Glomerular endothelial cell (primary cell): ENCODE measurements around the gene ALPL.

- RAMPAGE, long total RNA: no peak
Observed at GRCh38 chr1:21284304-21285412, 5.6 kb downstream of the ECE1 start.

- RAMPAGE, long total RNA: no peak
Observed at GRCh38 chr1:21292657-21292983, 2.4 kb upstream of the ECE1 start.

DNA sequence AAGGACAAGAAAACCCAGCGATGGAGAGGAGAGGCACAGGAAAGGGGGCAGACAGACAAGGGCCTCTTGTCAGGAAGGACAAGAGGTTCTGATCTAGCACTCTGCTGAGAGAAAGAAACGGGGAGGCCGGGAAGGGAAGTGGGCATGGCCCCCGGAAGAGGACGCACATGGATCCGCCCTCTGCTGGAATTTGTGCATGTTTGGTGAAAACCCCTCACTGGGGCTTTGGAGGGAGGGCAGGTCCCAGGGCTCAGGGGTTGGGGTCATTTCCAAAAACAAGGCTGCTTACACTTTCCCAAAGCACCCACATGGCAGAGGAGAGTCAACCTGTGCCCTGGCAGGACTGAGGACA, 32.4 kb upstream of the ECE1 start:
- RAMPAGE, long total RNA: no peak

DNA sequence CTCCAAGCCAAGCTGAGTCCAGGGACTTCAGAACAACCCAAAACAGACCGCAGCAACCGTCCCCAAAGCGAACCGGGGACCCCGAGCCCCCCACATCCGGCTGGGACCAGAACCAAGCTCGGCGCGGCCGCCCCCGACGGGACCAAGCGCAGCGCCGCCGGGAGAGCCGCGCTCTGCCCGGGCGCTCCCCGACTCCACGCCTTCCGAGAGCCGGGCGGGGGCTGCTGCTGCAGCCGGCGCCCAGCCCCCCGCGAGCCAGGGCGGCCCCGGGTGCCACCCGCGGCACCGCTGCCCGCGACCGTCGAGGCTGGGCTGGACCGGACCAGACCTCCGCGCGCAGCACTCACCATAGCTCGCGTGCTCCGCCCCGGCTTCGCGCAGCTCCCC, 54.8 kb upstream of the ECE1 start:
- RAMPAGE, long total RNA: no peak

- RAMPAGE, long total RNA: no peak
Observed at GRCh38 chr1:21397642-21398183, 42.2 kb upstream of the NBPF3 start.

- RAMPAGE, long total RNA: start-site peak on the plus strand at chr1:21509378-21509428, 9 and 6 reads in 2 replicates
Observed at GRCh38 chr1:21509335-21510138, at the start of gene ALPL. ALPL (plus strand) TSS chr1:21509423.

GRCh38 chr1:21541287-21541869, 32.2 kb downstream of the ALPL start:
- RAMPAGE, long total RNA: no peak

GRCh38 chr1:21547720-21548222, 38.5 kb downstream of the ALPL start:
- RAMPAGE, long total RNA: no peak

DNA sequence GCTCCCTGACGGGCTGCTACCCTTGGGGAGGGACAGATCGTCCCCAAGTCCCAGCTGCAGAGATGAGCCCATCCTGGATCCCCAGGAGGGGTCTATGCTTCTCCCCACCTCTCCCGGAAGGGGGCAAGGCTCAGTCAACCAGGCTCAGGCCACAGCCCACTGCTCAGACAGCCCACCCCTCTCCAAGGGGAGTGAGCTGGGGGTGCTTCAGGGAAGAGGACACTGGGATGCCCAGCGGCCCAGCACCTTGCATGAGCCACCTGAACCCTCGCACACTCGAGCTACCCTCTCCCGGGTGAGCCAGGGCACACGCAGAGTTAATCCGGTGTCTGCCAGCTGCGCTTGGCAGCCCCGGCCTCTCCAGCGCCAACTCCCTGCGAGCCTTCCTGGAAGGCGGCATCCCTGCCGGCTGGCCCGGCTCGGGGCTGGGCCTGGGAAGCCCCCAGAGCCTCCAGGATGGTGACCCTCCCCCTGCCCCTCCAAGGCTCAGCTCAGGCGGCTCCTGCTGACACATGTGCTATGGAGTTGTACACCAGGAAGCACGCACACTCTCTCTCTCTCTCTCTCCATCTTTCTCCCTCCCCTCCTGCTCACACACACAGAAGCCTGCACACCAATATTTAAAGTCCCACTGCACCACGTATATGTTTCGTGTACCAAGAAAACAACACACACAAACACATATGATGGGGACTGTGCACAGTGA, 48.7 kb downstream of the RAP1GAP start:
- RAMPAGE, long total RNA: no peak

DNA sequence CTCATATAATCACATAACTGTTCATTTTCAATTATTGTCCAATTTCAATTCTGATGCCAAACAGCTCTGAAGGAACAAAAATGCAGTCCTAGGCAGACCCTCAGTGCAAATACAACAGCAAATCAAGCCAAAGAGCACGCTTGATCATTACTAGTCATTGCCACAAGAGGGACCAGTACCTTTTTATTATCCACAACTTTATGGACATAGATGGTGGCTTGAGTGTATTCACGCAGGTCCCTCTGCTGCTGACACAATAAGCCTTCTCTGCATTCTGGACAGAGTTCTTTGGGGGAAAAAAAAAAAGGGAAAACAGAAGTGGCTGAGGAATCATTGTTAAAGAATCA, 34.1 kb upstream of the RAP1GAP start:
- RAMPAGE, long total RNA: no peak

GRCh38 chr1:21728311-21728830, 54.6 kb downstream of the USP48 start:
- RAMPAGE, long total RNA: no peak

GRCh38 chr1:21736265-21736637, 46.7 kb downstream of the USP48 start:
- RAMPAGE, long total RNA: no peak

- RAMPAGE, long total RNA: no peak
Observed at GRCh38 chr1:21764527-21765593, 18.1 kb downstream of the USP48 start.

DNA sequence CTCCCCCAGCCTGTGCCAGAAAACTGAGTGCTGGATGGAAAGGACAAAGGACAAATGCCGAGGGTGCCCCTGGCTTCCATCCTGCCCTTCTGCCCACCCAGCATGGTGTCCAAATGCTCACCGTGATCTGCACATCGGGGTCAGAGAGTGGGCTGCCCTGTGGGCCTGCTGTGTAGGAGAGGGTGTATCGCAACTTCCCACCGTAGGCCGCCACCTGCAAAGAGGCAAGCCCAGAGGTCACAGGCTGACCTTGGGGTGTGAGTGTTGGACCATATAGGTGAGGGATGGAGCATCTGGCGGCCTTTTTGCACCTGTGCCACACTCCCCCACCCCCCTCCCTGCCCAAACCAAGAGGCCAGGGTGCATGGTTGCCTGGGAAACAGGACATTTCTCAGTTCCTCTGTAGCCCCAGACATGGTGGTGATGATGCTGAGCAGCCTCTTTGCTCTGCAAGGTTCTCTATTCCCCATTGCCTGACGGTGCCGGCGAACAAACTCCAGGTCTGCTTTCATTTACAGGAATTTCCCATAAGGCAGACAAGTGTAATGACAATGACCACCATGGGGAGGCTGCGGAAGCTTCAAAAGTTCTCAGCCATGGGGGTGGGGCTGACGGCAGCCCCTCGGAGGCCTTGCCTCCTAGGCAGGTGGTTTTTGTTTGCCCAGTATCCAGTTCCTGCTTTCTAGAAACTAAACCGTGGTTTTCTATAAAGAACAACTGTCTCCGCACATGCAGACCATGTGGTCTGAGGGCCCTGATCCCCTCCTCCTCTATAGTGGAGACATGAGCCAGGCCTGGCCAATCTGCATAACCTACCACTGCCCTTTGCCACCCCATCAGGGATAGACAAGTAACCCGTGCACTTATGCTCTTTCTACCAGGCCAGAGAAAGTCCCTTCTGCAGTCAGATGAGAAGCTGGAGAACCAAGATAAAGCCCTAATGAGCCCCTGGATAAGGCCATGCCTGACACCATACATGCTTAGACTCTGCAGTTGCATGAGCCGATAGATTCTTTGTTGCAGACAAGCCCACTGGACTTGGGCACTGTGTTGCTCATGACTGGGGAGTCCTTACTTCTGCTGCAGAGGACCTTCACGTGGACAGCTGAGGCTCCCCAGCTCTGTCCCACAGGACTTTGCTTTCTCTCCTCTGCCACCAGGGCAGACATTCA, 53.9 kb downstream of the LDLRAD2 start:
- RAMPAGE, long total RNA: no peak

DNA sequence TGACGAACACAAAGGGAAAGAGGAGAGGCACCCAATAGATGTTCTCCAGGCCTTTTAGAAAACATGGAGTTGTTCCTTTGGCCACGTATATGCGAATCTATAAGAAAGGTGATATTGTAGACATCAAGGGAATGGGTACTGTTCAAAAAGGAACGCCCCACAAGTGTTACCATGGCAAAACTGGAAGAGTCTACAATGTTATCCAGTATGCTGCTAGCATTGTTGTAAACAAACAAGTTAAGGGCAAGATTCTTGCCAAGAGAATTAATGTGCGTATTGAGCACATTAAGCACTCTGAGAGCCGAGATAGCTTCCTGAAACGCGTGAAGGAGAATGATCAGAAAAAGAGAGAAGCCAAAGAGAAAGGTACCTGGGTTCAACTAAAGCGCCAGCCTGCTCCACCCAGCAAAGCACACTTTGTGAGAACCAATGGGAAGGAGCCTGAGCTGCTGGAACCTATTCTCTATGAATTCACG, 29.0 kb downstream of the HSPG2 start:
- RAMPAGE, long total RNA: no peak

DNA sequence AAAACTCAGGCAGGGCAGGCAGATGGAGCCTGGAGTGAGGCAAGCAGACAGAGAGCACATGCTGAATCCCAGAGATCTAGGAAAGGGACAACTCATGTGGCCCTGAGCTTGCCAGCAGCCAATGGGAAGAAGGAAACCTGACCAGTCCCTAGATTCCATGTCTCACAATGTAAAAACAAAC, 27.9 kb downstream of the HSPG2 start:
- RAMPAGE, long total RNA: no peak

- RAMPAGE, long total RNA: no peak
Observed at GRCh38 chr1:21927223-21928363, 9.5 kb downstream of the HSPG2 start.

DNA sequence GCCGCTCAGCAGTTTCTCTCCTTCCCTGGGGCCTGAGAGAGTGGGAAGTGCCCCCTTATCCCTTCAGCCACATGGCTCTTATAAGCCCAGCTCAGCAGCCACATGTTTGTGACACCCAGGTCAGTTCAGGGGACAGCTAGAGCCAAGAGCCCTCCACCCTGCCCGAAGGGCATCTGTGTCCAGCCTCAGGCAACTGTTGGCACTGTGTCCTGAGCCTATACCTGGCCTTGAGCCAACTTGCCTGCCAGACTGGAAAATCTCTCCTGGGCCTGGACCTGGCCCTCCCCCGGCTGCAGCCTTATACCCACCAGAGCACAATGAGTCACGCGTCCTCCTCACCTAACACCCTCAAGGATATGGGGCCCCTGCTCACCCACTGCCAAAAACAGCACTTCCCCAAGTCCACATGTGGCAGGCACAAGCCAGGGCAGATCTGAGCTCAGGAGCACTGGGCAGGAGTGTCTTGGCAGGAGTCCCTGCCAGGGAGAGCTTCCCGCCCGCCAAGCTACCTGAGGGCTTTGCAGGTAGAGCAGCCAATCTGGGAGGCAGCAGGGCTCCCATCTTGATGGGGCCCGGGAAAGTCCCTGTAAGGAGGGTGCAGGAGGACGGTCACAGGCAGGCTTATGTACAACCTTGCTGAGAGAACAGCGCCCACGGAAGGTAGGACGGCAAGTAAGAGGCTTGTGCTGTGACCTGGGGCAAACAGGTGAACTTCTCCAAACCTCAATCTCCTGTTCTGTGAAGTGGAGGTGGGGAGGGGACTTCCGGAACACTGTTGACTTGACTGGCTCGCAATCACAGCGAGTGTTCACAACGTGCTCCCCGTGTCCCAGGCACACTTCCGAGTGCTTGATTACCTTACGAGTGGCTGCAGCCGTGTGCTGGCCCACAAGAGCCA, 19.8 kb upstream of the HSPG2 start:
- RAMPAGE, long total RNA: no peak

GRCh38 chr1:22005423-22006013, 4.1 kb downstream of the CELA3A start:
- RAMPAGE, long total RNA: no peak

GRCh38 chr1:22031371-22032041, 21.0 kb upstream of the CDC42 start:
- RAMPAGE, long total RNA: no peak